Testis (tissue), 5 donors: ENCODE measurements around the genes GSK3A and PAFAH1B3.

DNA sequence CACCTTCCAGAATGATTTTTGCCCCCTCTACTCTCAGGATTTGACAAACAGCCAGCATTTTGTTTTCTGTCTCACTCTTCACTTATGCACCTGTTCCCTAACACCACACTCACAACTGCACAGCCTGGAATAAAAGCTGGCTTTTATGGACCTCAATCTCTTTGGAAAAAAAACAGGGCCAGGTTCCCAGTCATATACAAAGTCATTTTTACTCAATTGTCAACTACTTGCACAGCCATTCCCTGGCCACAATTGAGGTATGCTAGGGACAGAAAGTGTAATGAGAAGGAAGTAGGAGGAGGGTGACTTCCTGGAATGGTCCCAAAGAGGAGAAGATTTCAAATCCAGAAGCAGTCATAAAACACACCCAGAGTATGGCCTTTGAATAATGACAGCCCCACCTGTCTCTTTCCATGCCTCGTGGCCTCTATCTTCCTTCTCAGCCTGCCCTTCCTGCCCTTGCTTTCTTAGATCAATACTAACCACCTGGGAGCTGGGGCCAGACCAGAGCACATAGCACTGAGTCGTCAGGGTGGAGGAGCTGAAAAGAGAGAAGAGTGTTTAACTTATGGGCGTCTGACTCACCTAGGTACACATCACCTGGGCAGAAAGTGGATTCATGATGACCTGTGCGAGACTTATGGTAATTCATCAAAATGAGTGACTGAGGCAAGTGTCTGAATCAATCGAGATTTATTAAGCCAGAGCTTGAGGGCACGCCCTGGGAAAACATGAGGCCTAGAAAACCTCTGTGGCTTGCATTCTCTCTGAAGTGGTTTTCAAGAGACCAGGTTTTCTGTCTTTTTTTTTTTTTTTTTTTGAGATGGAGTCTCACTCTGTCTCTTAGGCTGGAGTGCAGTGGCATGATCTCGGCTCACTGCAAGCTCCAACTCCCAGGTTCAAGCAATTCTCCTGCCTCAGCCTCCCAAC, 19.1 kb downstream of the CEACAM6 start:
- PRO-cap, 3 experiments, result no peak in any of the 3 experiments
- RAMPAGE, long total RNA, 2 experiments, result no peak in any of the 2 experiments
- RRBS, result no CpG with 5 or more reads among the region's 7 CpGs

DNA sequence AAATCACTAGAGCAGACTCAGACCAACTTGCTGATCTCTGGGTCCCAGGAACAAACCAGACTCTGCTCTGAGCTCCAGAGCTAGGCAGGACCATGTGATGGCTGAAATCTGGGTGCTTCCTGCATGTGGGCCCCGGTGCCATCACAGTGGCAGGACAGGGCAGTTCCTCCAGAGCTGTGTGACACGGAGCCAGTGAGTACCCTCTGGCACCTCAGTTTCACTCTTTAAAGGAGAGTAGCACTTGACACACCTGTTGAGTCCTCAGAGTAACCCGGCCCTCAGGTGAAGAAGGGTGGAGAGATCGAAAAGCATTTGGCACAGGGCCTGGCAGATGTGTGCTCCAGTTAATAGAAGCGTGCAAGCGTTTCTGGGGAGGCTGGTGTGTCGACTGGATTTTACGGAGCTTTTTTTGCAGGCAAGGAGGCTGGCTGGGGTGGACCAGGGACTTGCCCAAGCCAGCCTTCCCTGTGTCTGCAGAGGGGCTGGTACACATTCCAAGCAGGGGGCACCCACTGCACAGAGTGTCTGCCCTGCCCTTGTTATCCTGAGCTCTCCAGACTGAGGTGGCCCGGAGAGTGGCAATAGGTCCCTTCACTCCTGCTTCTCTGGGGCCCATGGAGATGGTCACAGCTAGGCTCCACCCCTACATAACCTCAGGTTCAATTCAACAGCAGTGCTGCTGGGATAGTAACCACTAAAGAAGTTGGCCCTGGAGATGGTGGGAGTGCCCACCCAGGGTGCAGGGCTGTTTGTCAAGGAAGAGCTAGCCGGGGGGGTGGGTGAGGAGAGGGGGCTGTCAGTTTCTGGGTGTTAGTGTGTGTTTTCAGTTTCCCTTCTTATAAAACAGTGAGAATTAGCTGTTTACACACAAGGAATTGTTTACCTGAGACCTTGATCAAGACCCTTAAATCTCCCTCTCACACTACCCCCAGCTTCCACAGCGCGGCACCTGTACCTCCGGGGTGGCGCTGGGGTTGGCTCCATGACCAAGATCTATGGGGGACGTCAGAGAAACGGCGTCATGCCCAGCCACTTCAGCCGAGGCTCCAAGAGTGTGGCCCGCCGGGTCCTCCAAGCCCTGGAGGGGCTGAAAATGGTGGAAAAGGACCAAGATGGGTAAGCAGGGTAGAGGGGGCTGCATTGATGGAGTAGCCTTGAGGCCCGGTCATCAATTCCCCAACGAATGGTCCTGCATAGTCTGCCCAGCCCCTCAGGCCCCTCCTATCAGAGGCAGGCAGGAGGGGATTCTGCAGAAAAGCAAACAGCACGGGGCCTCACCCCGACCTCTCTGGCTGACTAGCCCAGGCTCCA, 8.5 kb downstream of the RPS19 start:
- PRO-cap, 3 experiments, result no peak in any of the 3 experiments
- RAMPAGE, long total RNA, 2 experiments, result no peak in any of the 2 experiments
- RRBS, result 96% methylated on average over 3 of the region's 24 CpGs

- PRO-cap, 3 experiments, result no peak in any of the 3 experiments
- RAMPAGE, long total RNA, 2 experiments, result no peak in any of the 2 experiments
- RRBS, result no CpG with 5 or more reads among the region's 27 CpGs
These were observed 5.0 kb upstream of the CD79A start for GRCh38 chr19:41871671-41872793.

DNA sequence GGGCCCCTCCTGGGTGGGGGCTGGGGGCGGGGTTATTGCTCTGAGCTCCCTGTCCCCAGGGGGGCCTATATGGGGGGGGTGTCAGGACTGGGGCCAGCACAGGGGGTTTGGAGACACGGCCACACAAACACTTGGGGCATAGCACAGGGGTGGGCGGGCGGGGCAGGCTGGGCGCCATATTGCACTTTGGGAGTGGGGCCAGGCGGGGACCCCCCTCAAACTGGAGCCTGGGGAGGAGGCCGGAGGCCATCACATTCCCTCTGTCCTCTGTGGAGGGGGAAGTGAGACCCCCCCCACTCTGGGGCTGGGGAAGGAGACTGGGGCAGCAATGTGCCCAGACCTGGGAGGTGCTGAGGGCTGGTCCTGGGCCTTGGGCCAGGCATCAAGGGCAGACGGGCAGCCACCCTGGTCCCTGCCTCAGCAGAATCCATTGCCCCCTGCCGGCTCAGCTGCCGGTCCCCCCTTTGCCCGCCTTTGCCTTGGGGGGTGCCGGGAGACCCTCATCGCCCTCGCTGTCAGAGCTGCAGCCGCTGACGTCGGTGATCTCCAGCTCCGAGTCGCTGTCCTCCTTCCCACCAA, 20.4 kb downstream of the ERFL start:
- PRO-cap, 3 experiments, result no peak in any of the 3 experiments
- RAMPAGE, long total RNA, 2 experiments, result no peak in any of the 2 experiments
- RRBS, result 86% methylated on average over 2 of the region's 19 CpGs

DNA sequence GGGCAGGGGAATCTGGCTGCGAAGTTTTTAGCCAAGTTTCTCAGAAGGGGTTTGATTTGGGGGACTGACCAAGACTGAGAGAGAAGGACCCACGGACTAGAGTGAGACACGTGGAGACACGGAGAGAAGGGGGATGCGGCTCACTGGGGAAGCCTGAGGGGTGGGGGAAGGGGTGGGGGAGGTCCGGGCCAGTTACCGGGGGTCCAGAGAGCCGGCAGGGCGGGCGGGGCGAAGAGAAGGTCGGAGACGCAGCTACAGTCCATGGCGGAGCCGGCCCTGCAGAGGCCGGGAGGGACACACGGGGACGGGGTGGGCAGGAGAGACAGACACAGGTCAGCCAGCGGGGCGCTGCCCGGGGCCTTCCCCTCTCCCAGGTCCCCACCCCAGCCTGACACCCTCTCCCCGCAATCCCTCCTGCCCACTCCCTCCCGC, 15.6 kb downstream of the ERFL start:
- PRO-cap, 3 experiments, result no peak in any of the 3 experiments
- RAMPAGE, long total RNA, 2 experiments, result no peak in any of the 2 experiments
- RRBS, result 3% methylated on average over 15 of the region's 23 CpGs

GRCh38 chr19:41958193-41959001, 724 bp downstream of the RABAC1 start:
- PRO-cap, 3 experiments, result peak in 3 of 3 experiments; most common plus-strand start chr19:41958705 (in 3); most common minus-strand start chr19:41958594 (in 2)
- RAMPAGE, long total RNA, 2 experiments, result start-site peak on the plus strand in 1 of 2 experiments, at chr19:41958827-41958834 at its widest, 6 reads per replicate
- RRBS, result 2% methylated on average over 11 of the region's 44 CpGs

- PRO-cap, 3 experiments, result no peak in any of the 3 experiments
- RAMPAGE, long total RNA, 2 experiments, result no peak in any of the 2 experiments
- RRBS, result no CpG with 5 or more reads among the region's 6 CpGs
These were observed 7.5 kb downstream of the ZNF574 start for GRCh38 chr19:42083415-42083948.

GRCh38 chr19:42191561-42192553, 25.6 kb downstream of the DEDD2 start:
- PRO-cap, 3 experiments, result no peak in any of the 3 experiments
- RAMPAGE, long total RNA, 2 experiments, result no peak in any of the 2 experiments
- RRBS, result no CpG with 5 or more reads among the region's 7 CpGs

DNA sequence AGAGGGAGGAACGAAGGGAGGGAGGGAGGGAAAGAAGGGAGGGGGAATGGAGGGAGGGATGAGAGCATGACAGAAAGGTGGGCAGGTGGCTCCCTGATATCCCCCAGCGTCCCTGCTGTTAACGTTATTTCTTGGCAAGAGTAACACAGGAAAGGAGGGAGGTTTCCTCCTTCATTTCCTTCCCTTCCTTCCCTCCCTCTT, 22.5 kb downstream of the DEDD2 start:
- PRO-cap, 3 experiments, result no peak in any of the 3 experiments
- RAMPAGE, long total RNA, 2 experiments, result no peak in any of the 2 experiments
- RRBS, result no CpG with 5 or more reads among the region's 3 CpGs

- PRO-cap, 3 experiments, result no peak in any of the 3 experiments
- RAMPAGE, long total RNA, 2 experiments, result no peak in any of the 2 experiments
- RRBS, result no CpG with 5 or more reads among the region's 13 CpGs
These were observed 9.2 kb downstream of the ZNF526 start for GRCh38 chr19:42228987-42230114.

DNA sequence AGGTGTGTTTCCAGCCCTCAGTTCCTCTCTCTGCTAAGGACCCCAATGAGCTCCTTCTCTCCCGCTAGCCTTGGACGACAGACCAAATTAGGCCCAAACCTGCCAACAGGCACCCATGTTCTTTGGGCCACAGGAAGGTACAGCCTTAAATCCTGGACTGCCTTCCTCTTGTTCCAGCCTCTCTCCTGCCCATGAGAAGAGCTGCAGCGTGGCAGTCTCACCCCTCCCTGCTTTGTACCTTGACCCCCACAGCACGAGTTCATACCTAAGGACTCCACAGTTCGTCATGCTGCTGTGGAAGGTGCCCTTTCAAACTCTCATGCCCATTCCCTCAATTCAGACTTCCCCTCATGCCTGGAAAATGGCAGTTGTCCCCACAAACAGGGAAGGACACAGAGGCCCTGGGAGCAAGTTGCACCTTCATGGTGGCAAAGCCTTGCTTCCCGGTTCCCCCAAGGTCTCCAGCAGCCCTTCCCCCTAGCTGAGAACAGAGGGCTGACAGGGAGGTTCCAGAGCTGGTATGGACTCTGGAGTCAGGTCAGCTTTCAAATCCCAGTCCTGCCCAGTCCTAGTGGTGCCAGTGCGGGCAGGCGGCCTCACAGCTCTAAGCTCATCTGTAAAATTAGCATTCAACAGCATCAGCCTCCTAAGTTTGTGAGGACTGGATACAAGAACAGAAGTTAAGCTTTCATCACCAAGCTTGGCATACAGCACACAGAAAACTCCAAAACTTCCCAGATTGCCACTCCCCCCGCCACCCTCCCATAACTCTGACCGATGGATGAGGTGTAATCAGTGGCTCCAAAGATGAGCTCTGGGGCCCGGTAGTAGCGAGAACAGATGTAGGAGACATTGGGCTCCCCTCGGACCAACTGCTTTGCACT, 8.6 kb downstream of the GSK3A start:
- PRO-cap, 3 experiments, result no peak in any of the 3 experiments
- RAMPAGE, long total RNA, 2 experiments, result no peak in any of the 2 experiments
- RRBS, result no CpG with 5 or more reads among the region's 13 CpGs

DNA sequence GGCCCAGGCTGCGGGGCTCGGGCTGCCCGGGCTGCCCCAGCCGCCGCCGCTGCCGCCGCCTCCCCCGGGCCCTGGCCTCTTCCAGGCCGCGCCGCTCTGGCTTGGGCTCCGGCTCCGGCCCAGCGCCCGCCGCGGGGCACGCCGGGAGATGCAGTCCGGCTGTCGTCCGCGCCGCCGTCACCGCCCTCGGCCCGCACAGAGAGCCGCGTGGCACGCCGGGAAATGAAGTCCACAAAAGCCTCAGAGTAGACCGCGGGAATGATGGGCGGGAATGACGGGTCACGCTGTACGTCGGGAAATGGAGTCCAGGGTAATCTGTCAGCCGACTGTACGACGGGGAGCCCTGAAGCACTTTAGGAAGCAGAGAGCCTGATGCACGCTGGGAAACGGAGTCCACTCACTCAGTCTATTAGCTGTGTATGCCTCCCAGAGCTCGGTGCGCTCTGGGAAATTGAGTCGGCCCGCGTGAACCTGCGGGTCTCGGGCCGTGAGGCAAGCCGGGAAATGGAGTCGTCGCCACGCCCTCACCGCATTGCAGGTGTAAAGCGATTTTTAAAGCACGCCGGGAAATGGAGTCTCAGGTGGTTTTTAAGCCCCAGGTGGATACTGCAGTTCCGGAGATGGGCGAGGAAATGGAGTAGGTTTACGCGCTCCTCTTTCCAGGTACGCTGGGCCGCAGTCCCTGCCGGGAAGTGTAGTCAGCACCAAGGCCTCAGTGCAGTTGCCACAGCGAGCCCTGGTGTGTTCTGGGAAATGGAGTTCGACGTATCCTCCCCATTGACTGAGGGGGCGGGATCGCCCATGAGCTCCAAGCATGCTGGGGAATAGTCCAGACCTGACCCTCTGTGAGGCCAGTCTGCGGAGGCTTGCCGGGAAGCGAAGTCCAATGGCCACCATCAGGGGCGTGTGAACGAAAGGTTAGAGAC, at the start of gene GSK3A:
GSK3A (minus strand) TSS at position 124 of the 926 bp plus-strand sequence.
- PRO-cap, 3 experiments, result peak in 3 of 3 experiments; most common plus-strand start position 261 of the sequence (in 3); most common minus-strand start position 98 of the sequence (in 2)
- RAMPAGE, long total RNA, 2 experiments, result start-site peak on the plus strand in 1 of 2 experiments, centred at position 799 of the sequence, 10 reads per replicate
- RRBS, result 1% methylated on average over 41 of the region's 78 CpGs

- PRO-cap, 3 experiments, result no peak in any of the 3 experiments
- RAMPAGE, long total RNA, 2 experiments, result no peak in any of the 2 experiments
- RRBS, result no CpG with 5 or more reads among the region's 9 CpGs
These were observed 5.3 kb upstream of the GSK3A start for GRCh38 chr19:42247432-42248449.

GRCh38 chr19:42250147-42250752, 4.7 kb downstream of the ERF start:
- PRO-cap, 3 experiments, result no peak in any of the 3 experiments
- RAMPAGE, long total RNA, 2 experiments, result no peak in any of the 2 experiments
- RRBS, result 79% methylated on average over 7 of the region's 17 CpGs

- PRO-cap, 3 experiments, result no peak in any of the 3 experiments
- RAMPAGE, long total RNA, 2 experiments, result no peak in any of the 2 experiments
- RRBS, result 93% methylated on average over 15 of the region's 75 CpGs
These were observed 4.2 kb downstream of the CIC start for GRCh38 chr19:42272795-42274115.

GRCh38 chr19:42281704-42282395, 12.8 kb downstream of the CIC start:
- PRO-cap, 3 experiments, result no peak in any of the 3 experiments
- RAMPAGE, long total RNA, 2 experiments, result no peak in any of the 2 experiments
- RRBS, result 32% methylated on average over 3 of the region's 10 CpGs

- PRO-cap, 3 experiments, result no peak in any of the 3 experiments
- RAMPAGE, long total RNA, 2 experiments, result no peak in any of the 2 experiments
- RRBS, result no CpG with 5 or more reads among the region's 8 CpGs
These were observed 16.4 kb downstream of the CIC start for GRCh38 chr19:42285437-42285828.

DNA sequence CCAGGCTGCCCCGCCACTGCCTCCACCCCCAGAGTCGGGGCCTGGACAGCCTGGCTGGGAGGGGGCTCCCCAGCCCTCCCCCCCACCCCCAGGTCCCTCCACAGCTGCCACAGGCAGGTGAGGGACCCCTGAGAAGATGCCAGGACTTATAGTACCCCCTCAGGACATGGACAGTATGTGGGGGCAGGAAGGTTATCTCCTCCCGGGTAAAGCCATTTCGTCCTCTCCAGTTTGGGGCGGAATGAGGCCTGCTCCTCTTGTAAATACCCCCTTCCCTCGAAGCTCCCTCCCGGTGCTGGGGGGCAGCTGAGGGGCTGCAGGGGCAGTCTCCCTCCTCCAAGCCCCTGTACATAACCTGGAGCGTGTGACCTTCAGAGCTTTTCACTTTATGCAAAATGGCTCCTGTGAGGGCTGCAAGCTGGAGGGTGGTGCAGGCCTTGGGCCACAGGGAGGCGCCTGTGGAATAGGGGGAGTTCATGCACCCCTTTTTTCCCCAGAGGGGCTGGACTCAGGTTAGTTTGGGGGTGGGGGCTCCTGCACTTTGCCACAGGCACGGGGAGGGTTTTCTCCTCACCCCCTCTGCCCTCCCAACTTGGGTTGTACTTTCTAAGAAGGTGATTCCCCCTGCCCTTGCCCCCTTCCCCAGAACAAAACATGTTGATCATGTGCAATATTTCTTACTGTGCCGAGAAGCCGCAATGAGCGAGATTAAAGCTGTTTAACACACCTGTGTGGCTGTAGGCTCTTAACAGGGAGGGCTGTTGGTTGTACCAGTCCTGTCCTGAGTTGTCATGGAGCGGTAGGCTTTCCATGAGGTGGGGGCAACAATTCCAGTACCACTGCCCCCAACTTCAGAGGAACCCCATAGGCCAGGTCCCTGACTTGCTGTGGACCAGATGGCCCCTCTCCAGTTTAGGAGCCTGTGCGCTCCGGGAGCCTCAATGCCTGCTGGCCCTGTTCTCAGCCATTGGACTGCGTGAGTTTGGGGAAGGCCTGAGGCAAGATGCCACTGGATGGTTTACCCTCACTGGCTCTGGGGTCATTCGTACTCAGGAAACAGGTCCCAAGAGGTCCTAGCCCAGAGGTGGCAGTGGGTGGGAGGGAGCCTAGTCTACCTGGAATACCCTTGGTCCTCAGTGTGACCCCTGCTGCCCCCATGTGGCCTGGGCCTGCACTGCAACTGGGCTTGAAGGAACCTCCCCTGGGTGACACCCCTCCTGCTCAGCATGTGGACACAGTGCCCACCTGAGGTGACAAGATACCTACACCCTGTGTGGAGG, 6.4 kb upstream of the PRR19 start:
- PRO-cap, 3 experiments, result no peak in any of the 3 experiments
- RAMPAGE, long total RNA, 2 experiments, result no peak in any of the 2 experiments
- RRBS, result 82% methylated on average over 5 of the region's 18 CpGs

DNA sequence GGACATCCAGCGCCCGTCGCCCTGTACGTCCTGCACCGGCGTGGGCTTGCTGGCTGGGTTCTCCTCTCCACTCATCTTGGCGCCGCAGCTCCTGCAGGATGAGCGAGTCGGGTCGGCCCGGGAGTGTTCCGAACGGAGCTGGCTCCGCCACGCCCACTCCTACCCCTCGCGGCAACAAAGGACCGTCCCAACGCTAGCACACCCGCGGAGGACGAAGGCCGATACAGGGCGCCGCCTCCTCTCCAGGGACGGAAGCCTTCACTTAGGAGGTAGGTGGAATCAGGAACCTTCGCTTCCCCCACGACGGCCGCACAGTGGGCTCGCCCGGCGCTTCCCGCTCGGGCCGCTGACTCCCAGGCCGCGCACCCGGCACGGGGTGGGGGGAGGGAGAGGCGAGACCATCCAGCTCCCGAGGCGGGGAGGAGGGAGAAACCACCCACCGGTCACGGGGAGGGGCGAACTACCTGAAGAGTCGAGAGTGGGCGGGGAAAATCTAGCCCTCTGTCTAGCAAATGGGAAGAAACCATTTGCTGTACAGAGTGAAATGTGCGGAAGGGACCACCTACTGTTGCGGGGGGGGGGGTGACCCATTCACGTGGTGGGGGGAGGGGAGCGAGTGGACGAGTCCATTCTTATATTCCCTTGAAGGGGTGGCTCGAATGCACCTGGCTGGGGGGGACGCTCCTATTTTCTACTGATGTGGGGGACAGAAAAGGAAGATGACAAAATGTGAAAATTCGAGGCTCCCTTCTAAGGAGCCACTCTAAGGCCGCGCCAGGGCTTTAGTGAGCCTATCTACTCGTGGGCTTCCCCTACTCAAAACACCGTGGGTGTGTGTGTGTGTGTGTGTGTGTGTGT, at the start of gene PAFAH1B3:
PAFAH1B3 (minus strand) TSS at position 390 of the 858 bp plus-strand sequence.
- PRO-cap, 3 experiments, result peak in 3 of 3 experiments; most common plus-strand start position 594 of the sequence (in 2); most common minus-strand start position 373 of the sequence (in 3)
- RAMPAGE, long total RNA, 2 experiments, result start-site peak on the plus strand in 2 of 2 experiments, centred at positions 147 to 194 of the sequence, 9 to 13 reads per replicate; start-site peak on the minus strand in 2 of 2 experiments, centred at positions 97 to 559 of the sequence, 16 to 481 reads per replicate
- RRBS, result 2% methylated on average over 23 of the region's 61 CpGs

DNA sequence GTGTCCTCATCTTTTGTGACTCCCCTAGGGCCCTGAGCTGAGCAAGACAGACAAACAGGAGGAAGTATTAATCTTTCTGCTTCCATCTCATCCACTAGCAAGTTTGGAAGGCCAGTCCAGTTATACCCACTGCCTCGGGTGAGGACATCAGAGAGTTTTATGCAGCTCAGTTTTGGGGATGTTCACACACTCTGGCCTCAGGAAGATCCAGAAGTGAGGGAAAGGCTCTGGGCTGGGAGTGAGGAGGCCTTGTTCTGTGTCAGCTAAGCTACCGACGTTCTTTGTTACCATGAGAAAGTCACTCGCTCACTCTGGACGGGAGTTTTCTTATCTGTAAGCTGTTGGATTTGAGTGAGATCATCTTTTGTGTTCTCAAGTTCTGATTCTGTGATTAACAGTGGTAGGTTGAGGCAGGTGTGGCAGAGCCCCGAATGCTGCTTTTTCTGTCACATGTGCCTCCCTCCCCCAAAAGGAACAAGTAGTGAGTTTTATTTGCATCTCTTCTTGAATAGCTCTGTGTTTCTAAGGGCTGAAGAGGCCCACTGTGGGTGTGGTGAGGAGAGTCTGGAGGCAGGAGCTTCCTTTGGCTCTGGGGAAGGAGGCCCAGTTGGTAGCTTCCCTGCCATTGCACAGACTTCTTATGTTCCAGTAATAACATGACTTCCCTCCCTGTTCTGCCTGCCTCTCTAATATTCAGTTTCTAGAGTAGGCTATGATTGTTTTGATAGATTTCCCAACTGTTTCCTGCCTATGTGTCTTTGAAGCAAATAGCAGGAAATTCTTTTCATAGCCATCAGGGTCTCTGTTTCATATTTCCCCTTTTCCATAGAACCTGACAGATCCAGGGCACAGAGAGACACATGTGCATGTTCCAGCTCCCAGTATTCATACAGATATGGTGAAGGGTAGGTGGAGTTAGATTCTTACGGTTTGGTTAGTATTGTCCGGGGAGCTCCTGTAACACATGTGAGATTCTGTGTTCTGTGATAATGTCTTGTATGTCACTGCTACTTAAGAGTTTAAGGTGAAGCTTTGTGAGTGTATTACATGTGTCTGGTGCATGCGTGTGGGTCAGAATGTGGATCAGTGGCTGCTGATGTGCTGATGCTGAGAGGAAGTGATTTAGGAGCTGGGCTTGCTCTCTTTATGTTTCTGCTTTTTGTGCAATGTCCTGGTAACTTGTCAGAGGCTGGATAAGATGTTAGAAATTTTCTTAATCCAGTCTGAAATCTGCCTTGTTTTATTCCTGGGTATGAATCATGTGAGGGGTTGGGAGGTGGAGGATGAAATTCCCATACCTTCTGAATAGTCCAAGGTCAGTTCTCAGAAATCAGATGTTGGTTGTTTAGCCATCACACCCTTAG, 24.0 kb upstream of the CXCL17 start:
- PRO-cap, 3 experiments, result no peak in any of the 3 experiments
- RAMPAGE, long total RNA, 2 experiments, result no peak in any of the 2 experiments
- RRBS, result no CpG with 5 or more reads among the region's 9 CpGs